ENCODE results near the genes CSHL1 and CD79B.

GRCh38 chr17:61400120-61401107 lies 771 bp downstream of the TBX2 start:
- PRO-cap, 7 experiments = no peak in any of the 7 experiments

GRCh38 chr17:61403840-61404996 lies 4.6 kb downstream of the TBX2 start:
- PRO-cap, 7 experiments = no peak in any of the 7 experiments

DNA sequence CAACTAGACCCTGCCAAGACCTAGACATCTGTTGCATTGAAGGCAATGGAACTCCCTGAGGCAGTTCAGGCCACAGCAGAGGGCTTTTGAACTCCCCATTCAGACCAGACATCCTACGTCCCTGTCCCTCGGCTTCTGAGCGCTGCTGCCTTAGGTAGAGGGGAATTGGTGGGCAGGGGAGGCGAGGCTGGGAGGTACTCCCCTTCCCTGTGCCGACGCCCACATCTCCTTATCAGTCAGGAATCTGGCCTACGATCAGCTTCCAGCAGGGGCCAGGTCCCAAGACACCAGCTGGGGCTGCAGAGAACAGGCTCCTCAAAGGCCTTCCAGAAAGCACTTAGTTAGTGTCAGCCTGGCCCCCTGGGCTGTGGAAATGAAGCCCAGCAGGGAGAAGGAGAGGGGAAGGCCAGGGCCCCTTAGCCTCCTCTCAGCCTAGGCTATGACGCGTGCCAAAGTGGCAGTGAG lies 11.0 kb downstream of the TBX4 start:
- PRO-cap, 7 experiments = no peak in any of the 7 experiments

GRCh38 chr17:62005866-62006730 lies 59.0 kb downstream of the MED13 start:
- PRO-cap, 7 experiments = no peak in any of the 7 experiments

- PRO-cap, 7 experiments = no peak in any of the 7 experiments
These were observed 46.0 kb upstream of the MED13 start for GRCh38 chr17:62111039-62111501.

DNA sequence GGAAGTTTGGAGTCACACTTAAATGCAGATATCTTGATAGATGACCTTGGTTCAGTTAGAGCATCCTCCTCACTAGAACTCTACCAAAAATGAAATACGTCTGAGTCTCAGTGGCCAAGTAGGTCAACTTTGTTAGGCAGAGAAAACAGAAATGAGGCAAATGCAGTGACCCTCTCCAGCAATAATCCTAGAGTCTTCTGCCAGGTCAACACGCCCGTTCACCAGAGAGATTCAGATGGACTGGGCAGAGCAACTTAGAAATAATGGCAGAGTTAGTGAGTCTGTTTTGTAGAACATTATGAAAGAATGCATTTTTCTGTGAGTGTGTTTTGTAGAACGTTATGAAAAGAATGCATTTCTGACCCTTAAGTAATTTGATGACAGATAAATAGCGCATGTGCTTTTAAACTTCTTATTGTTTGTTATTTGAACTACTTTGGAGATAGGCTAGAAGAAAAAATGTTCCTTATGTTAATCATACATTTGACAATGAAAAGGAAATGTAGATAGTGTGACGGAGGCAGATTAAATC lies 48.1 kb downstream of the MARCHF10 start:
- PRO-cap, 7 experiments = no peak in any of the 7 experiments

GRCh38 chr17:63039056-63039744 lies 73.2 kb downstream of the TANC2 start:
- PRO-cap, 7 experiments = no peak in any of the 7 experiments

GRCh38 chr17:63423101-63423994 lies 22.8 kb downstream of the CYB561 start:
- PRO-cap, 7 experiments = no peak in any of the 7 experiments

DNA sequence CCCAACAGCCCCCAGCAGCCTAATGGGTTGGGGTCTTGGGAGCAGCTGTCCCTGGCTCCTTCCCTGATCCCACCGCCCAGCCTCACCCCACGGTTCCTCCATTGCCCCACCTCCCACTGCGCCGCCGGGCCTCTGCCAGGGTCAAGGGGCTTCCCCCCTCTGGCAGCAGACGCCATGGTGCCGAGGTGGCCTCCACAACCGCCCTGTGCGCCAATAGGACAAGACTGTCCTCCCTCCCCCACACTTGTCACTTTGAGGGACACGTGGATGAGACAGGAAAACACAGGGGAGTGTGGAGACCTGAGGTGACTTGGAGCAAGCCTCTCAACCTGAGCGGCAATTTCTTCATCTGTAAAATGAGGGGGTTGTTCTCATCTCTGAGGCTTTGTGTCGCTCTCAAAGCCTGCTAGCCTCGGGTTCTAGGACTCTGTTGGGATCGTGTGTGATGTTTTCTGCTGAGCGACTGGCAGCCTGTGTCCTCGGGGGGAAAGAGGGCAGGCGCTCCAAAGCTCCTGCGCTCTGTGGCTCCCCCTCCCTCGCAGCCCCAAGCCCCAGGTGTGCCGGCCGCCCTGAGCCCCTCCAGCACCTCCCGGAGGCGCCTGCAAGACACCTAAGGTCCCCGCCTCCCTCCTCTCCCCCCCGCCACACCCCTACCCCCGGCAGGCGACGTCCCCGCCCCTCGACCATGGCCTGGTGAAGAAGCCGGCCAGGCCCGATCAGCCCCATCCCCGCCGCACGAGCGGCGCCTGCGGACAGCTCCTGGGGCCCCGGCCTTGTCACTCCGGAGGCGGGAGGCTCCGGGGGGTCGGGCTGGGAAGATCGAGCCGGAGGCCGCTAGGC lies 728 bp upstream of the ACE start:
- PRO-cap, 7 experiments = peak in 1 of 7 experiments; most common plus-strand start position 686 of the sequence (in 1)

DNA sequence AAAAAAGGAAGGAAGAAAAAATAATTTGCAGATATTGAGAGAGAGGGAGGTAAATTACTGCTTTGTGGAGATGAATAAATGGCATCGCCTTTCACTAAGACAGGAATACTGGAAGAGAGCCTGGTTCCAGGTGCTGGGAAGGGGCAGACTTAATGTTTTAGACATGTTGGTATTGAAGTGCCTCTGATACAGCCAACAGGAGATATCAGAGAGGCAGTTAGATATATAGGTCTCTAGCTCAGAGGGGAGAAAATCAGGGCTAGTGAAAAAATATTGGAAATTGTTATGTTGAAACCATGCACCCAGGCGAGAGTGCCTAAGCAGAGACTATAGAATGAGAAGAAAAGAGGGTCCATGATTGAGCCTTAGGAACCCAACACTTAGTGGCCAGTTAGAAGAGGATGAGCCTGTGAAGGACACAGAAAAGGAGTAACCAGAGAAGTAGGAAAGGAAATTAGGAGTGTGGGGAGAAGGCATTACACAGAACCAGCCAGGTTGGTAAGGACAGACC lies 27.6 kb downstream of the LIMD2 start:
- PRO-cap, 7 experiments = no peak in any of the 7 experiments

- PRO-cap, 7 experiments = peak in 7 of 7 experiments; most common plus-strand start chr17:63698144 (in 4); most common minus-strand start chr17:63697992 (in 4)
These were observed 2.2 kb downstream of the LIMD2 start for GRCh38 chr17:63697395-63698479.

DNA sequence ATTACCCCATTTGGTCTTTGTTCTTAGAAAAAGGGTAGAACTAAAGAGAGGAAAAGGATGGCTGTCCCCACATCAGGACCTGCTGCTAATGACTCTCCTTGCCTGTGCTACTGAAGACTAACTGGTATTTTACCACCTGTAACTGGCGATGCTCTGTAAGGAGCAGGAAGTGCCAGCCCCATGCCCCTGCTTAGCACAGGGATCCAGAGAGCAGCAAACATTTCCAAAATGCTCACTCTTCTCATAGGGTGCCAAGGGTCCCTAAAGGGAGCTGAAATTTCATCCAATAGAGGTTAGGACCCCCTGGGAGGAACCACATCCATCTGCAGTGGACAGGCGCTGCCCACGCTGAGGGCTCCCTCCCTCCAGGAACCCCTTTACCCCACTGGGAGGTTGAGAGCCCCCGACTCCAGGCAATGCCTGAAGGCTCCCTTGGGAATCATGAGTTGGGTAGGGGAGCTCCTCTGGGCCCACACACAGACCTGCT lies 6.9 kb upstream of the LIMD2 start:
- PRO-cap, 7 experiments = peak in 3 of 7 experiments; most common plus-strand start position 80 of the sequence (in 1); most common minus-strand start position 90 of the sequence (in 3)

DNA sequence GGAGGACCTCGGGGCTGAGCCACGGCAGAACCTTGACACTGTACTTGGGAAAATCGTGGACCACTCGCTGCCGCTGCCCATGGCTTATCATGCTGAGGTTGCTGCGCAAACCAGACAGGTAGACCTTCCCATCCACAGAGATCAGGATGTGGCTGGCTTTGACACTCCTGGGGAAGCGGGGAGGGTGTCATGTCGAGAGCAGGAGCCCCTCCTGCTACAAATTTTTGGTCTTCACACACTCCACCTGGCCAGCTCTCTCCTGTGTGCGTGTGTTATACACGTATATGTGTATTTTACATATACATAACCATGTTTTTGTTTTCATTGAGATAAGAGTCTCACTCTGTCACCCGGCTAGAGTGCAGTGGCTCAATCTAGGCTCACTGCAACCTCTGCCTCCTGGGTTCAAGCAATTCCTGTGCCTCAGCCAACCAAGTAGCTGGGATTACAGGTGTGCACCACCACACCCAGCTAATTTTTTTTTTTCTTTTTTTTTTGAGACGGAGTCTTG lies 7.4 kb upstream of the LIMD2 start:
- PRO-cap, 7 experiments = peak in 3 of 7 experiments; most common plus-strand start position 332 of the sequence (in 2); most common minus-strand start position 91 of the sequence (in 3)

DNA sequence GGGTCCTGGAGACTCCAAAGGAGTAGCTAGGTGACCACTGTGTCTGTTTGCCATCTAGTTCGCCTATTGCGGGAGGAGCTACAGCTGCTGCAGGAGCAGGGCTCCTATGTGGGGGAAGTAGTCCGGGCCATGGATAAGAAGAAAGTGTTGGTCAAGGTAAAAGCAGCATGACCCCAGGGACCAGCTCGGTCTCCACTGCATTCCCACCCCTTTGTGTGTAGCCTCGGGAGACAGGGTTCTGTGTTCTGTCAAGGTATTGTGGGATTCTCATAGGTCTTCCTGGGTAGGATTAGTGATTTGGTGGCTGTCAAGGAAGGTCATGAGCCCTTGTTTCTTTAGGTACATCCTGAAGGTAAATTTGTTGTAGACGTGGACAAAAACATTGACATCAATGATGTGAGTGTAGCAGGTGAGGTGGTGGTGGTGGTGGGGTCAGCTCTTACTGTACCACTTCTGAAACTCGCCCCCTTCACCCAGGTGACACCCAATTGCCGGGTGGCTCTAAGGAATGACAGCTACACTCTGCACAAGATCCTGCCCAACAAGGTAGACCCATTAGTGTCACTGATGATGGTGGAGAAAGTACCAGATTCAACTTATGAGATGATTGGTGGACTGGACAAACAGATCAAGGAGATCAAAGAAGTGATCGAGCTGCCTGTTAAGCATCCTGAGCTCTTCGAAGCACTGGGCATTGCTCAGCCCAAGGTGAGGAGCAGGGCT lies 2.5 kb upstream of the FTSJ3 start:
- PRO-cap, 7 experiments = no peak in any of the 7 experiments

DNA sequence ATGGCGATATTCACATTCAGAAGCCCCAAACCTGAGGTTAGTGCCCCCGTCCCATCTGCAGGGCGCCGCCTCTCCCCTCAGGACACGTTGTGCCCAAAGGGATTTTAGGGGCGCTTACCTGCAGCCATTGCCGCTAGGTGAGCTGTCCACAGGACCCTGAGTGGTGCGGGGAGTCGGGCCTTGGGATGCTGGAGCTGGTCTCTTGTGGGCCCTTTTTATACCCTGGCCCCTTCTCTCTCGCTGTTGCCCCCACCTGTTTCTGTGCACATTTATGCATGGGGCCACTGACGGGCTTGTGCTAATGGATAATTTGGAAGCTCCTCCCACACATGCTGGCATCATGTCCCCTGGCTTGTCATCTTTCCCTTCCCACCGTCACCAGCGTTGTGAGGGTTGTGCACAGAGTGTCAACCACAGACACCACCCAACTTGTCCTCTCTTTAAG lies at the start of gene CSHL1:
Gene CSHL1 (minus strand): TSS at position 190 of the 445 bp plus-strand sequence.
- PRO-cap, 7 experiments = no peak in any of the 7 experiments

DNA sequence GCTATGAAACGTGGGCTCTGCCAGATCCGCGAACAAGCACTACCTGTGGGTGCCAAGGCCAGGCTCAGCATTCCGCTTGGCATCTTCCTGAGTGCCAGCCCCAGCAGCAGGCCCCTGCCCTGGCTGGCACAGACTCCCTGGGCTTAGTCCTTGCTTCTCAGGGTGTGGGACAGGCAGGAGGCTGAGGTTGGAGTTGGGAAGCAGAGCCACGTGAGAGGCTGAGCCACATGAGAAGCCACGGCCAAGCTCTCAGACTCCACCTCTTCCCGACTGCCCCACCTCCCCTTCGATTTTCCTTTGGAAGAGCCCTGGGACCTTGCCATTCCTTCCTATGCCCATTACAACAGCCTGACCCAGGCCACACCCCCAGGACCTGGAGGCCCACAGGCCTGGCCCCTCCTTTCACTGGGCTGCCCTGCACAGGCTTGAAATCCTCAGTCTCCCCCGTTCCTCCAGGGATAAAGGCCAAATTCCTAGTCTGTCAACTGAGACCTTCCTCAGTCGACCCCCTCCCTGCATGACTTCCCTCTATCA lies 1.7 kb downstream of the CD79B start:
- PRO-cap, 7 experiments = no peak in any of the 7 experiments

- PRO-cap, 7 experiments = peak in 3 of 7 experiments; most common plus-strand start chr17:63932094 (in 1); most common minus-strand start chr17:63932066 (in 1)
These were observed at the start of gene CD79B for GRCh38 chr17:63931911-63932575. Gene CD79B (minus strand): TSS chr17:63932331.

GRCh38 chr17:64094298-64095004 lies 35.5 kb downstream of the ERN1 start:
- PRO-cap, 7 experiments = no peak in any of the 7 experiments

- PRO-cap, 7 experiments = no peak in any of the 7 experiments
These were observed 14.8 kb downstream of the ERN1 start for GRCh38 chr17:64114916-64115749.

DNA sequence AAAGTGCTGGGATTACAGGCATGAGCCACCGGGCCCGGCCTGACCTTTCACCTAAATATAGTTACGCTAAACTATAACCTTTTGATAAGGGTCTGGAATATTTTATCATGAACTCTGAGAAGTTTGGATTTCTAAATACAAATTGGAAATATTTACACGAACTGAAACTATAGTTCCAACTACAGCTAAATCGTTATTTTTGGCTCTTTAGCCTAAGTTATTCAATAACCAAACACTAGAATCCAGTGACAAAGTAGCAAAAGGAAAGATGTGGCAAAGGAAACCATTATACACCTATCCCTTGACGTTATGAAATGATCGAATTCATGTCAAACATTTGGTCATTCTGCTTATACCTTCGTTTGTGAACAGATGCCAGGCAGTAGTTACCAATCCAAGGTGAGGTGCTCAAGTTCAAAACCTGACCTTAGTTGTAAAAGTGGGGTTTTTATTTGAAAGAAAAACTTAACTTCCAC lies 1.6 kb downstream of the ERN1 start:
- PRO-cap, 7 experiments = no peak in any of the 7 experiments